RPMI7951 (cell line): ENCODE measurements around a stretch of chr22.

- RAMPAGE, long total RNA, result no peak
These were observed 52.8 kb downstream of the CYTH4 start for GRCh38 chr22:37335120-37335532.

GRCh38 chr22:37377900-37378267 is 49.4 kb downstream of the ELFN2 start:
- RAMPAGE, long total RNA, result no peak

DNA sequence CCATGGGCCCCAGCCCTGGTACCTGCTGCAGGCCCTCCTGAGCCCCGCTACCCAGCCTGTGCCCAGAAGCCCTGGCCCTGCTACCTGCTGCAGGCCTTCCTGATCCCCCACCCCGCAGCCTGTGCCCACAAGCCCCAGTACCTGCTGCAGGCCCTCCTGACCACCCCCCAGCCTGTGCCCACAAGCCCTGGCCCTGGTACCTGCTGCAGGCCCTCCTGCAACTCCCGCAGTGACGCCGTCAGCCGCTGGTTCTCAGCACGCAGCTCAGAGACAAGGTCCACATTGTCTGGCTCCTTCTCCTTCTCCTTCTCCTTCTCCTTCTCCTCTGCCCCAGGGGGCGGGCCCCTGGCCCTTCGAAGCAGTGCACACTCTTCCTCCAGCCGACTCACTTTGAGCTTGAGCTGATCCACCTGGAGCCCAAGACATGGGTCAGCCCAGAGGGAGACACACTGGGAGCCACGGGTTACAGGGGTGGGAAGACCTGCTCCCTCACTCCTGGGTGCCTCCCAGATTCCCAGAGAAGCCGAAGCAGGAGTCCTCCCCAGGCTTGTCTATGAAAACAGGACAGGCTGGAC is 9.1 kb downstream of the CARD10 start:
- RAMPAGE, long total RNA, result no peak

- RAMPAGE, long total RNA, result no peak
These were observed 2.3 kb upstream of the CARD10 start for GRCh38 chr22:37521448-37521948.

DNA sequence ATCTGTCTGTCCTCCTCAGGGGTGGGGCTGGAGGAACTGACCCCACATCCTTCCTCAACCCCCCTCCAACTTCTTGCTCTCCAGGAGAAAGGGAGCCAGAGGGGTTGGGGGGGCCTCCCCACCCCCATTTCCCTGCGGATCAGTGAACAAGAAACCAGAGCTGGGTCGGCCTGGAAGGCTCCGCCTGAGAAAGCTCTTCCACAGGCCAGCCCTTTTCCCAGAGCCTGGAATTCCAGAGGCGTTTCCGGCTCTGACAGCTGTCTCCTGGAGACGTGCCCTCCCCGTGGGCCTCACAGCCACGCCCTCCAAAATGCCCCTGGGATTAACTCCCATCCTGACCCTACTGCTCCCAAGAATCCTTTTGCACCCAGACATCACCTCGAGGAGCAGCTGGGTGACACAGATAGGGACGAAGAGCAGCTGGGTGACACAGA is 7.8 kb upstream of the CDC42EP1 start:
- RAMPAGE, long total RNA, result no peak

DNA sequence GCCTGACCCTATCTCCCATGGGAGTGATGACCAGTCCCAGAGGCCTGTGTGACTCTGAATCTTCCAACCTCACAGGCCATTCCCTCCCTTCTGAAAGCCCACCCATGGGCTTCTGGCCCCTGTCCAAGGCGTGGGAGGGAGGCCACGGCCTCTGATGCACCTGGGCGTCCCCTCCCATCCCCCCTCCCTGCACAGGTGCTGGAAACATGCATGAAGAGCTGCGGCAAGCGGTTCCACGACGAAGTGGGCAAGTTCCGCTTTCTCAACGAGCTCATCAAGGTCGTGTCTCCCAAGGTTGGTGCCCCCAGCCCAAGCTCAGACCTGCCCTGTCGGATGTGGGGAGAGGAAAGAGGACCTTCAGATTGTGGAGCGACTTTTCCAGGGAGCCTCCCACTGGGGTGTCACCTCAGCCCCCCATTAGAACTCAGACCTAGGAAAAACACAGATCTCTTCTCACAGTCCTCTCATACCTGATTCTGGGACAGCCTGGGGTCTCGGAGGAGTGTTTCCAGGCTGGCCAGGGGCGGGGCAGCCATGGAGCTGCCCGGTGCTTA is 9.7 kb downstream of the GGA1 start:
- RAMPAGE, long total RNA, result no peak

DNA sequence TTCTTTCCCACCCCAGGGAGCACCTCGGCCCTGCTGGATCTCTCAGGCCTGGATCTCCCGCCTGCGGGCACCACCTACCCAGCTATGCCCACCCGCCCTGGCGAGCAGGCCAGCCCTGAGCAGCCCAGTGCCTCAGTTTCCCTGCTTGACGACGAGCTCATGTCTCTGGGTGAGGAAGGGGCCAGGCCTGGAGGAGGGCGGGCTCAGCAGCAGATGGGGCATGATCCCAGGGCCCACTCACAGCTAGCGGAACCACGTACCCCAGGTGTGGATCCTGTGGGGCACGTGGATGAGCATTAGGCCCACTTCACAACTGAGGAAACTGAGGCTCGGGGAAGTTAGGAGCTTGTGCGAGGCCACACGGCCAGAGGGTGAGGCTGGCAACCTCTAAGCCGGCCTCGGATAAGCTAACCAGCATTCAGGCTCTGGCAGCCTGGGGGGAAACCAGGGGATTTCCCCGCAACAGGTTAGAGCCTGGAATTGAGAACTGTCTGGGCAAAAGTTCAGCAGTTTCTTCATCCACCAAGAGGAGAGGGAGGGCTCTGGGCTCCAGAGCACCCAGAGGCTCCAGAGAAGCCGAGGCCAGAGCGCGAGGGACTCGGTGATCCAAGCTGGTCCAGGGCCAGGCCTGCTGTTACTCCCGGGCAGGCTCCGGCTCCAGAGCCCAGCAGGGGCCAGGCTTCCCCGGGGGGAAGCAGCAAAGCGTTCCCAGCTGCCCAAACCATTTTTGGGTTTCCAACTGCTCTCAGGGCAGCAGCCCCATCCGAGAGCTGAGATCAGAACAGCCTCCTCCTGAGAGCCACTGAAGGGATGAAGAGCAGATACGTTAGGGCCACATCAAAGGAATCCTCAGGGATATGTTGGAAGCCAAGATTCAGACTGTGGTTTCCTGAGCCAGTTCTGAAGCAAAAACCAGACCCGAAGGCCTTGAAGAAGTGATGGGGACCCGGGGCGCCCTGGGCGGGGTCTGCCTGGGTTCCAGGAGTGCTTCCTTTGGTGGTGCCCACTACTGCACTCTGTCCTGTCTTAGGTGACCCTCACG is 13.4 kb upstream of the SH3BP1 start:
- RAMPAGE, long total RNA, result no peak

- RAMPAGE, long total RNA, result no peak
These were observed 7.7 kb upstream of the SH3BP1 start for GRCh38 chr22:37631655-37632347.

DNA sequence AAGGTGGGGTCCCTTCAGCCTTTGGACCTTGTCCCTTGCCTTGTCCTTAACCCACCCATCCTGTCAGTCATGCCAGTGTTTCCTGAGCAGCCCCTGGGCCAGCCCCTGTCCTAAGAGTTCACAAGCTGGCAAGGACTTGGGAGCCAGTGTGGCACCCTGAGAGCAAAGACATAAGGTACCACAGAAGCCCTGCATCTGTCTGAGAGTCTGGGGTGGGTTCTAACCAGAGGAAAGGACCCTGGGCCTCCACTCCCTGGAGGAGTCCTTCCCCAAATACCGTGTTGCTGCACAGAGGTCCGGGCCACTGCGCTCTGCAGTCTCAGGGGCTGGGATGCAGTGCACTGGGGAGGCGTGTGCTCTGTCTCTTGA is 4.4 kb upstream of the SH3BP1 start:
- RAMPAGE, long total RNA, result no peak

DNA sequence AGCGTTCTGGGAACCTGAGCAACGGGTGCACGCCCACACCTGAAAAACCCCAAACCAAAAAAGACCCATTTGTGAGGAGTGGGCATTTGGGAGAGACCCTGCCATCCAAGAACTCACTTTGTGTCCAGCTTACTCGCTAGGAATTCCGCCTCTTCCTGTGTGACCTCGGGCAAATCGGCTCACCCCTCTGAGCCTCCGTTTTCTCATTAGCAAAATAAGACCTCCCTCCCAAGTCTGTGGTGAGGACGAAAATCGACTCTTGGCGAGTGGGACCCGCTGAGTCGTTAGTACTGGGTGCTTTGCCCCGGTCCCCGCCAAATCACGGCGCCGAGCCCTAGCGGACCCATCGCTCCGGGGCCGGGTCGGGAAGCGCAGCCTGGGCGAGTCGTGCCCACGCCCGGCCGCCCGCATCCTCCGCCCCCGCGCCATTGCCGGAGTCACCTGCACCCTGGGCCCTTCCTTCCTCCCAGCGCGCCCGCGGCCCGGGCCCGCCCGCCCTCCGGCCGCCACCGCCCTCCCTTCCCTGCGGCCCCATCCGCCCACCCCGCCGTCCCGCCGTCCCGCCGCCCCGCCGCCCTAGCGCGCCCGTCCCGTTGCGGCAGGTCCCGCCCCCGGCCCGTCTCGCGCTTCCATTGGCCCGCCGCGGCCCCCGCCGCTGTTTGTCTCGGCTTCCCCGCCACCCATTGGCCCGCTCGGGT is 48.8 kb downstream of the TRIOBP start:
- RAMPAGE, long total RNA, result no peak

- RAMPAGE, long total RNA, result no peak
These were observed 53.8 kb downstream of the TRIOBP start for GRCh38 chr22:37750624-37751139.

DNA sequence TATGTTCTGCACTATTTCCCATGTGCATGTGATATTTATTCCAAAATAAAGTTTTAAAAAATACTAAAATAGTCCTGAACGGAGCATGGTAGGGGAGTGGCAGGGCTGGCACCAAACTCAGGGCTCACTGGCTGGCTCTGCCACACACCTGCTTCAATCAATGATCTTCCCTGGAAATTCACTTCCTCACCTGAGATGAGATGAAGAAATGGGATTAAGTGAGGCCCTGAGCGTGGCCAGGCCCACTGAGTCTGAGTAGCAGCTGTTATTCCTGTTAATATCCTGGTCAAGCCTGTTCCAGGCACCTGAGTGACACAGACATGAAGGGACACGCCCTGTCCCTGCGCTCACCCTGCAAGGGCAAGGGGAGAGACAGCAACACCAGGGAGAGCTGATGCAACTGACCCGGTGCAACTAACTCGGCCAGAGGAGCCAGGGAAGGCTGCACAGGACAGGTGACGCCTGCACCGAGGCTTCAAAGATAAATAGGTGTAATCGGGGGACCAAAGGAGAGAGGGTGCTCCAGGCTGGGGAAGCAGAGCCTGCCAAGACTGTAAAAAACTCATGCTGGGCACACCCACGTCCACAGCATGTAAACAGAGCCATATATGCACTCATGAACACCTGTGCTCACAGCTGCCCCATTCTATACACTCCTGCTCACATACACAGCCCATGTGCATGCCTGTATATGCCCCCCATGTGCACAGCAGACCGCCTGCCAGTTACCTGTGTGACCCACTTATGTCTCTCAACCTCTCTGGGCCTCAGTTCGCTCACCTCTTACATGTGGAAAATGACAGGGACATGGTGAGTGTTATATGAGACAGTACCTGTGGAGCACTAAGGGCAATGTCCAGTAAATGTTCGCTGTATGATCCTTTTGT is 20.1 kb upstream of the H1-0 start:
- RAMPAGE, long total RNA, result no peak

DNA sequence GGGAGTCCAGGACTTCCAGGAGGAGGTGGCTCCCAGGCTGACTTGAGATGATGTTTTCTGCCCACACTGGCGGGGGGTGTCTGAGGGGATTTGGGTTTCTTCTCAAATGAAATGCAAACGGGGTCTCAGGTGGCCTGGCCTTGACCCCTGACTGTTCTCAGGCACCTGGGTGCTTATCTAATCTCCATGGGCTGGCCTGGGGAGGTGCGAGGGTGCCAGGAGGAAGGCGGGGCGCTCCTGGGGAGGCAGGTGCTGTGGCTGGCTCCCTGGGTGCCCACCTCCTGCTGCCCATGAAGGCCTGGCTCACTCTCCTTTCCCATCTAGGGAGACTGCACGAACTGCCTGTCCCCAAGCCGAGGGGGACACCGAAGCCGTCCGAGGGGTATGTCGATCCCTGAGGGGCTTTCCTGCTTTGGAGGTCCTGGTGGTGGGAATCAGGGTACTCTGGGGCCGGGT is 18.3 kb downstream of the MICALL1 start:
- RAMPAGE, long total RNA, result no peak

GRCh38 chr22:37933772-37934267 is 19.6 kb downstream of the C22orf23 start:
- RAMPAGE, long total RNA, result no peak

GRCh38 chr22:37936907-37937274 is 16.5 kb downstream of the C22orf23 start:
- RAMPAGE, long total RNA, result no peak

DNA sequence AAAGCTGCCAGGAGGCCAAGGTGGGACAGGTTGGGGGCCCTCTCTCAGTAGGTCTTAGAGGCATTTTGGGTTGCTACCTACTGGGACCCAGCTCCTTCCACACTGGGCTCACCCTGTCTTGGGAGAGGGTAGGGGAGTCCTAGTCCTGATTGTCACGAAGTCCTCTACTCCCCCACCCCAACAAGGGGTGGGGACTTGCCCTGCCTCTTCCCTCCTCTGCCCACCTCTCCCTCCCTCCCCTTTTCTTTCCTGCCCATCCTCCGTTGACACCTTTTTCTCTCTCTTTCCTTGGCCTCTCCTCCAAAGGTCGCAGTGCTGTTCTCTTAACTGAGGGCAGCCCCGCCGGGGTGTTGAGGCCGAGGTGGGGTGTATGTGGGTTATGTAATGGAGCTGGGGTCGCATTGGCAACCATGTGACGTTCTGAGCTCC is 862 bp upstream of the SOX10 start:
- RAMPAGE, long total RNA, result no peak

GRCh38 chr22:37987156-37987750 is 2.9 kb upstream of the SOX10 start:
- RAMPAGE, long total RNA, result no peak

- RAMPAGE, long total RNA, result no peak
These were observed 22.9 kb upstream of the PICK1 start for GRCh38 chr22:38034029-38034974.

DNA sequence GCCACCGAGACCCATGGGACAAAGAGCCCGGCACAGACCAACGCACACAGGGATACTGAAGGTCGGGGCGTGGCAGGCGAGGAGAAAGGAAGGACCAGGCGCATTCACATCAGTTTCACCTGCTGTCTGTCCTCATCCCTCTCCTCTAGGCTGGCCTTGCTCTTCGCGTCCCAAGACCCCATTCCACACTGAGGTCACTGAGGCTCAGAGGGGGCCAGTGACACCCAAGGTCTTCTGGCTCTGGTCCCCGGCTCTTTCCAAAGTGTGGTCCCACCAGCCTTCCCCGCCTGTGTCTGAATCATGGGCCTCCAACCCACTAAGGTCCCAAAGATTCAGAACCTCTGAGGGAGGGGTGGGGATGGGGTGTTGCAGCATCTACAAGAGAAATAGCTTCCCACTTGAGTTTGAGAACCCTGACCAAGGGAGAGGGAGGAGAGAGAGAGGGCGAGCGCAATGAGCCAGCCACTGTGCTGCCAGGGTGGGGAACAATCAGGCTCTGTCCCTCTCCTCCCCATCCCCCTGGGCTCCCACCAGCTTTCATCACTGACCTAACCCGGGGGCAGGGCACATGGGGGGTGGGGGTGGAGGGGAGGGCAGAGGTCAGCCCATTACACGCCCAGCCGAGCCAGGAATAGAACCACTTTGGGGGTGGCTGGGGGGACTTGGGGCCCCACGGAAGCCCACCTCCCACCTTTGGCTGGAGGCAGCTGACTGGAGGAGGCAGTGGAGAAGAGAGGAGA is 7.1 kb upstream of the PICK1 start:
- RAMPAGE, long total RNA, result no peak

GRCh38 chr22:38098399-38099084 is 11.9 kb downstream of the BAIAP2L2 start:
- RAMPAGE, long total RNA, result no peak